Liver (tissue), 9 donors: Measurements from ENCODE around the genes TSPAN7, ATP6AP2 and MED14.

DNA sequence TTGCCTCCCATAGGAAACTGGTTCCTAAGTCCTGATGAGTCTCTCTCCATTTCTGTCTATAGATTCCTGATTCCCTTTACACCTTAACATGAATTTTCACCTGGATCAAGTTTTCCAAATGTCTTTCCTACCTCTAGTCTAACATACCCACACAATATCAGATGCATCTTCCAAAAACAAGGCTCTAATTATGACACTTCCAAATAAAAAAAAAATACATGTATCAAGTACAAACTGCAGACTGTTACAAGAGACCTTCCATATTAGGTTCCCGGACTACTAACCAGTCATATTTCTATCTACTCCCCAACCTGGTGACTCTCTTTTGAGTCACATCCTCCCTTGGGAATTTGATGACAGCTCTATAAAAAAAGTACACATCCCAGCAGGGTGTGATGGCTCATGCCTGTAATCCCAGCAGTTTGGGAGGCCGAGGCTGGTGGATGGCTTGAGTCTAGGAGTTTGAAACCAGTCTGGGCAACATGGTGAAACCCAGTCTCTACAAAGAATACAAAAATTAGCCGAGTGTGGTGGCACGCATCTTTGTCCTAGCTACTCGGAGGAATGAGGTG lies 14.9 kb downstream of the RPGR start:
- PRO-cap, 5 experiments, result no peak in any of the 5 experiments
- RAMPAGE, long total RNA, 2 experiments, result no peak in any of the 2 experiments
- RRBS, result no CpG with 5 or more reads among the region's 5 CpGs

- PRO-cap, 5 experiments, result peak in 5 of 5 experiments; most common plus-strand start chrX:38561544 (in 3); most common minus-strand start chrX:38561289 (in 3)
- RAMPAGE, long total RNA, 2 experiments, result start-site peak on the plus strand in 2 of 2 experiments, at chrX:38561480-38561555 at its widest, 73 to 287 reads per replicate
- RRBS, result 33% methylated on average over 9 of the region's 103 CpGs
Observed at GRCh38 chrX:38561103-38562278, at the start of gene TSPAN7. Gene TSPAN7 (plus strand): TSS chrX:38561542.

GRCh38 chrX:39226401-39226893 lies 425.2 kb downstream of the MID1IP1 start:
- PRO-cap, 5 experiments, result no peak in any of the 5 experiments
- RAMPAGE, long total RNA, 2 experiments, result no peak in any of the 2 experiments
- RRBS, result no CpG with 5 or more reads among the region's 6 CpGs

DNA sequence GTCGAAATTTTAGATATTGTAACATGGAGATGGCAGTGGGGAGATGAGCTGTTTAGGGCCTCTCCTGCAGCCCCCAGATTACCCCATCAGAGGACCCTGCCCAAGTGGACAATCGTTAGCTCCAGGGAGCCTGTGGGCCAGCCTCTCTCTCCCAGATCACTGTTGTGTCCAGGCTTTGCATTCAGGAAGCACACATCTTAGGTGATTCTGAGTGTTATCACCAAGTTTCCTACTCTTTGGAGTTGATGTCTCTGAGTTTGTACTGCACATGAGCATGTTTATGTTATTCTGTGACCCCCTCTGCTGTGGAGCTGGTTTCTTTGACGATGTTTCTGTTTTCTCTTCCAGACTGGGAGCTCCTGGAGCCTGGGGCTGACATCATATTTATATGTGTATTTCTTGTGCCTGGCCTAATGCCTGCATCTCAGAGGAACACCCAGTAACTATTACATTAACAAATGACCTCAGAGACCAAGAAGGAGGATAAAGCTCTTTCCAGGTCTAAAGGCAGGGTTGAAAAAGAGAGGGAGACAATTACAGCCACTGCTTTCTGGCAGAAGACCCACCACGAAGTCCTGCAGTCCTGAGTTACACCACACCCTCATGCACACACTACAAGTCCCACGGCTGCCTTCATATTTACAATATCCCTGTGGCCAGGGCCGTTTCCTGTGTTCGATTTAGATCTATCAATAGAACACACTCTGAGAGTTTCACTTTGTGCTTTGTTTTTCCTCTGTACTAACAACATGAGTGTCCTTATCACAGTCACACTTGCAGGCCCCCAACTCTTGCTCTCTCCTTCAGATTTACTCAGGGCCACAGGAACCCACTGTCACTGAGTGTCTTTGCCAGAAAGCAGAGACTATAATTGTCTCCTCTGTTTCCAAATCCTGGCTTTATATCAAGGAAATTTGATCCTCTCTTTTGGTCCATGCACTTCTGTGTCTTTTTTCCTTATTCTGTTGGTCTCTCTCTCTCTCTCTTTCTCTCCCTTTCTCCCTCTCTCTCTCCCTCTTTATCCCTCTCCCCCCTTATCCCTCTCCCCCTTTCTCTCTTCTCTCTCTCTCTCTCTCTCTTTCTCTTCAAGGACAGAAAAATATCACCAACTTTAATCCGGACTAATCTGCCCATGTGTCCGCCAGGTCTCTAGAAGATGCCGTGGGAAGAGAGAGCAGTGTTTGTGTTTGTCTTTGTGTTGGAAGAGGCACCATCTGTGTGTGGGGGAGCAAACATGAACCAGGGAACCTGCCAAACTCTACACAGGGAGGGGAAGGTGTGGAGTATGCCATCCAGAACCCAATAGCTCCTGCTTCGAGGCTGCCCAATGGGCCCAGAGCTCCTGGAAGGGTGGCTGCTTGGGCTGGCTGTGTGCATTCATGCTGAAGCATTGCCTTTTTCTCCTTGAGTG lies 535.6 kb downstream of the MID1IP1 start:
- PRO-cap, 5 experiments, result no peak in any of the 5 experiments
- RAMPAGE, long total RNA, 2 experiments, result no peak in any of the 2 experiments
- RRBS, result no CpG with 5 or more reads among the region's 11 CpGs

DNA sequence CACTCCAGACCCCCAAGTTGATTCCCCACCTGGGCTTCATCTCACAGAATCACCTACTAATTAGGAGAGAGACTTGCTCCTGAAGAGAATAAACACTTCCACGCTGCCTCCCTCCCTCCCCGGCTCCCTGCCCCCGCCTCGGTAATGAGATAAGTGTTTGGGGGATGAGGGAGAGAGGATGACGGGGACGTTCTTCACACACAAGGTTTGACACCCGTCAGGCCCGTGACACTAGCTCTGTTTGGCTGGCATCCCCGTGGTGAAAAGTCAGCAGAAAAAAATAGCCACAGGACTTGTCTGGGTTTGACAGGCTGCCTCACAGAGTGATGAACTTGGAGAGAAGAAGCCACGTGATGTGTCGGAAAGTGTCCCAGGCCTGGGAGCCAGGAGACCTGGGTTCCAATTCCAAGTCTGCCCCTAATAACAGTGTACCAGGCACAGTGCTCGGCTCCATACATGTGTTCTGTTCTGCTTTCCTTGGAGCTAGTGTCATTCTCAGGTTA lies 578.1 kb downstream of the BCOR start:
- PRO-cap, 5 experiments, result no peak in any of the 5 experiments
- RAMPAGE, long total RNA, 2 experiments, result no peak in any of the 2 experiments
- RRBS, result no CpG with 5 or more reads among the region's 12 CpGs

GRCh38 chrX:40058927-40059244 lies 38.9 kb downstream of the BCOR start:
- PRO-cap, 5 experiments, result peak in 1 of 5 experiments; most common plus-strand start chrX:40058991 (in 1)
- RAMPAGE, long total RNA, 2 experiments, result no peak in any of the 2 experiments
- RRBS, result no CpG with 5 or more reads among the region's 9 CpGs

GRCh38 chrX:40077786-40078499 lies 19.8 kb downstream of the BCOR start:
- PRO-cap, 5 experiments, result no peak in any of the 5 experiments
- RAMPAGE, long total RNA, 2 experiments, result no peak in any of the 2 experiments
- RRBS, result no CpG with 5 or more reads among the region's 17 CpGs

GRCh38 chrX:40434751-40435416 lies 145.9 kb upstream of the ATP6AP2 start:
- PRO-cap, 5 experiments, result no peak in any of the 5 experiments
- RAMPAGE, long total RNA, 2 experiments, result no peak in any of the 2 experiments
- RRBS, result no CpG with 5 or more reads among the region's 20 CpGs

DNA sequence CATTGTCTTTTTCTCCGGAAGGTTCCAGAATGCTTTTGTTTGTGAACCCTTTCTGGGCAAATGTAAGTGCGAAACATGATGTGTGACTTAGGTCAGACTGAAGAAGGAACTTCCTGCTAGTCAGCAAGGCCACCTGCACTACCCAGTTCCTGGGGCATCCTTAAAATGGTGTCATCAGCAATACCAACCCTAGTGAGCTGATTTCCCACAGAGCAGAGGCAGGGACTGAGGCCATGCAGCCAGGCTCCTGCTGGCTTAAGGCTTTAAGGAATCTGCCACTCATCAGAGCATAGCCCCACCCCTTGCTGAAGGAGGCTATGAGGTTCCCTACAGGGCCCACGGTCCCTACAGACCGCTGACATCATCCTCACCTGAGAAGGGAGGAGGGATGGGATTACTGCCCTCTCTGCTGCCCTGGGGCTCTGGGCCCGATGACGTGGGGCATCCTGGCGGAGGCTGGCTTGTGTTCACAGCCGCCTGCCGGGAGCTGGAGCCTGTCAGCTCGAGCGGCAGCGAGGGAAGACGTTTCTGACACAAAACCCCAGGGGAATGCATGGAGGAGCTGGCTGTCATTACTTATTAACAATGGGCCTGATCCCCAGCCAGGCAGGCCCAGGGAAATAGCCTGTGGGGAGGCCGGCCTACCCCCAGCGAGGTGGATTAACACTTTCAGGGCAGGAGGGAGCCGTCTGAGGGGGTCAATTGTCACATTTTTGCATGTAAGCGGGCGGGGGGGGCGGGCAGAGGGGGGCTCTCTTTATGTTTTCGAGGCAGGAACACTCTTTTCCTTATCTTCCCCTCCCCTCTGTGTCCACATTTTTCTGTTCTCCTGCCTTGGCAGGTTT lies 106.6 kb upstream of the ATP6AP2 start:
- PRO-cap, 5 experiments, result no peak in any of the 5 experiments
- RAMPAGE, long total RNA, 2 experiments, result no peak in any of the 2 experiments
- RRBS, result no CpG with 5 or more reads among the region's 20 CpGs

DNA sequence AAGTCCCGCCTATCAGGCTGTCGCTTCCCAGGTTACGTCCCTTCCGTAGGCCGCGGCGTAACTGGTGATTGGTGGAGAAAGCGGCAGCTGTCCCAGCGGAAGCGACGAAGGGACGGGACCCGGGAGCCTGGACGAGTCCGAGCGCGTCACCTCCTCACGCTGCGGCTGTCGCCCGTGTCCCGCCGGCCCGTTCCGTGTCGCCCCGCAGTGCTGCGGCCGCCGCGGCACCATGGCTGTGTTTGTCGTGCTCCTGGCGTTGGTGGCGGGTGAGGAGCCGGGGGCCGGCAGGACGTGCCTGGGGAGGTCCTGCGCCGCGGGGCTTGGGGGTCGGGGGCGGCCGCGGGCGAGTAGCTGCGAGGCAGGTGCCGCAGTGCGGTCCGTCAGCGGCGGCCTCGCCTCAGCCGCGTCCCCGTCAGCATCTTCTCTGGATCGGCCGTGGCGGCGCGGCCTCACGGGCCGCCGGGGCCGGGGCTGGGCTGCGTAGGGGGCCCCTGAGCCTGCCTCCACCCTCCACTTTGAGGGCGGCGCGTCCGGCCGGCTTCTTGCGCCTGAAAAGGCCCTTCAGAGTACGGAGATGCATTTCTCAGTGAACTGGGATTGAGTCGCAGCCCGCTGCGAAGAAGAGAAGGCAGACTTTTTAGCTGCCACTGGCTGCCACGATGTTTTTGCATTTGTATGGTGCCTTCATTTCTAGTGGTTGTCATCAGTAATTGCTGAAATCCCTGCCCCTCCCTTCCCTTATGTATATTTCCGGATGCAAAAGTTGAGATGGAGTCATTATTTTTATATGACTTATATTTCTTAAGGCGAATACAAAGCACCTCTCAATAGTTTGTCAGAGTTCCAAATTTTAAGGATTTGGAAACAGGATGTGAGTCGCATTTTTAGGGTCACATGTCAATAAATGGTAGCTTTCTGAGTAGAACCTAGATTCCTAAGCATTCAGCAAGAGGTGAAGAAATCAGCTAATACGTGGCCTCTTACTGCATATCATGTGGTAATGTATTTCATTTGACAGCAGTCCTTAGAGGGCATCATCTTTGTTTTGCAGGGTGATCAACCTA lies at the start of gene ATP6AP2:
ATP6AP2 (plus strand) TSS at position 134 of the 1,064 bp plus-strand sequence.
- PRO-cap, 5 experiments, result peak in 5 of 5 experiments; most common plus-strand start position 134 of the sequence (in 5)
- RAMPAGE, long total RNA, 2 experiments, result start-site peak on the plus strand in 2 of 2 experiments, centred at positions 134 to 148 of the sequence, 303 to 1,270 reads per replicate
- RRBS, result 18% methylated on average over 25 of the region's 80 CpGs

DNA sequence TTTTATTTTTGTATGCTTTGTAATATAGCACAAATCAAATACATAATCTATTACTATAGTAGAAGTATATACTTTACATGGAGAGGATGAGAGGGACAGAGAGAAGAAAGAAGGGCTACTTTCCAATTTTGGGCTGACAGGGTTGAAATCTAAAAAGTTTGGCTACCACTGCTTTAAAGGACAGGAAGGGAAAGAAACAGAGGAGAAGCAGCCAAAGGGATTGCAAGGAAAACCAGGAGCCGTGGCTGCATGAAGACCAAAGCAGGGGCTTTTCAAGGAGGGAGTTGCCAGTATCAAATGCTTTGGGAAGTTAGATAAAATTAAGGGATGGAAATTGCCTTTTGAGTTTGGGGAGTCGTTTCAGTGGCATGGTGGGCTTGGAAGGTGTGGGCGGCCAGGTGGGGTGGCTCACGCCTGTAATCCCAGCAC lies 4.4 kb downstream of the ATP6AP2 start:
- PRO-cap, 5 experiments, result no peak in any of the 5 experiments
- RAMPAGE, long total RNA, 2 experiments, result no peak in any of the 2 experiments
- RRBS, result no CpG with 5 or more reads among the region's 4 CpGs

GRCh38 chrX:40687115-40688131 lies 40.1 kb upstream of the CXorf38 start:
- PRO-cap, 5 experiments, result no peak in any of the 5 experiments
- RAMPAGE, long total RNA, 2 experiments, result no peak in any of the 2 experiments
- RRBS, result no CpG with 5 or more reads among the region's 12 CpGs

GRCh38 chrX:40735334-40736341 lies at the start of gene MED14:
Gene MED14 (minus strand): TSS chrX:40735542.
- PRO-cap, 5 experiments, result peak in 5 of 5 experiments; most common plus-strand start chrX:40736254 (in 3); most common minus-strand start chrX:40735877 (in 5)
- RAMPAGE, long total RNA, 2 experiments, result start-site peak on the plus strand in 1 of 2 experiments, at chrX:40735620-40735690 at its widest, 12 reads per replicate; start-site peak on the minus strand in 1 of 2 experiments, at chrX:40735871-40735924 at its widest, 195 reads per replicate
- RRBS, result 4% methylated on average over 28 of the region's 99 CpGs

DNA sequence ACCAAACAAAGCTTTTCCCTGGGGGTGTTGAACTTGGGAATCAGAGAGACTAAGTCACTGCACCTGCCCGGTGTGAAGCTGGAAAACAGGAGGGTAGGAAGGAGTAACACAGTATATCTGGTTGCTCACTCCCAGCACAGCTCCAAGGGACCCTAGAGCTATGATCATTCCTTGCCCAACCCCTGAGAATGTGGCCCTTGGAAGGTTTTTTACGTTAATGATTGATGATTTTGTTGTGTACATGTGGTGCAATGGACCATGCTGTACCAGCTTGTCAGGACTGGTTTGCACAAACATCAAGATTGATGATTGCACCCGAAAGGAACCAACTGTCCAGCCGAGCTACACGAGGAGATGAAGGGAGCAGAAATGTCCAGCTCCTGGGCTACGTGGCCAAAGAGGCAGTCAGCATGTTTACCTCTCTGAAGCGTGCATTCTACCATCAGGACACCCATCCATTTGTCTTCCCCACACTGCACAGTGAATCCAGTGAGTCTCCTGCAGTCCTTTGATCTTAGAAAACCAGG lies 83.2 kb upstream of the USP9X start:
- PRO-cap, 5 experiments, result peak in 4 of 5 experiments; most common plus-strand start position 328 of the sequence (in 2); most common minus-strand start position 173 of the sequence (in 4)
- RAMPAGE, long total RNA, 2 experiments, result no peak in any of the 2 experiments
- RRBS, result no CpG with 5 or more reads among the region's 7 CpGs

- PRO-cap, 5 experiments, result peak in 5 of 5 experiments; most common plus-strand start chrX:41046132 (in 2); most common minus-strand start chrX:41045991 (in 1)
- RAMPAGE, long total RNA, 2 experiments, result no peak in any of the 2 experiments
- RRBS, result no CpG with 5 or more reads among the region's 8 CpGs
Observed at GRCh38 chrX:41045816-41046634, 39.2 kb upstream of the USP9X start.

- PRO-cap, 5 experiments, result no peak in any of the 5 experiments
- RAMPAGE, long total RNA, 2 experiments, result no peak in any of the 2 experiments
- RRBS, result no CpG with 5 or more reads among the region's 5 CpGs
Observed at GRCh38 chrX:41210037-41210916, 123.7 kb upstream of the DDX3X start.

- PRO-cap, 5 experiments, result no peak in any of the 5 experiments
- RAMPAGE, long total RNA, 2 experiments, result no peak in any of the 2 experiments
- RRBS, result no CpG with 5 or more reads among the region's 9 CpGs
Observed at GRCh38 chrX:41302281-41302812, 31.6 kb upstream of the DDX3X start.

GRCh38 chrX:41351057-41351810 lies 17.3 kb downstream of the DDX3X start:
- PRO-cap, 5 experiments, result no peak in any of the 5 experiments
- RAMPAGE, long total RNA, 2 experiments, result no peak in any of the 2 experiments
- RRBS, result no CpG with 5 or more reads among the region's 3 CpGs

DNA sequence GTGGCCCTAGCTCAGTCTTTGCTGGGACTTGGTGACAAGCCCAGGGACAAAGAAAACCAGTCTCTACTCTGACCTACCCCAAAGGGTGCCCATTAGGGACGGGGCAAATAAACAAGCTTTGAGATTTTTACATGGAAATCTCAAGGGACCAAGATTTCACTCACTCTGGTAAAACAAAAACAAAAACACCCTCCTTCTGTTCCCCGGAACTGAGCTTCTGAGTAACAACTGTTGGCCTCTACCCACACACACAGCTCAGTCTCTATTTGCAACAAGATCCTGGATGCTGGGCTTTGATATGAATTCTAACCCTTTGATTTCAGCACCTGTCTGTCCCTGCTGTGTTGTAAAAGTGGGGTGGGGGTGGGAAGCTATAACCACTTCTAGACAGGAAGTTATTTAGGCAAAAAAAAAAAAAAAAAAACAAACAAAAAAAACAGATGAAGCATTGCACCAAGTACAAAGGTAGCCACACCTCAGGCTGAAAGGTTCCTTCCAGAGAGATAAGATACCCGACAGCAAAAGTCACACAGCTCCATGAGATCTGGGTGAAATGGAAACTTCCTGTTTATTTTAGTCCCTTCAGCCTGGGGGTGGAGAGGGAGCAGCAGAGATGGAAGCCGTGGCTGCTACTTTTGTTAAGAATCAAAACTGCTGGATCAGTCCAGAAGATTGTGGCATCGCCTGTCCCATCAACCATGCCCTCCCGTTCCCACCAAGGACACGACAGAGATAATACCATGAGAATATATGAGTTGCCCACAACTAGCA lies 49.2 kb downstream of the DDX3X start:
- PRO-cap, 5 experiments, result peak in 1 of 5 experiments; most common plus-strand start position 489 of the sequence (in 1); most common minus-strand start position 219 of the sequence (in 1)
- RAMPAGE, long total RNA, 2 experiments, result no peak in any of the 2 experiments
- RRBS, result no CpG with 5 or more reads among the region's 7 CpGs

GRCh38 chrX:41391588-41392055 lies 55.5 kb upstream of the NYX start:
- PRO-cap, 5 experiments, result no peak in any of the 5 experiments
- RAMPAGE, long total RNA, 2 experiments, result no peak in any of the 2 experiments
- RRBS, result no CpG with 5 or more reads among the region's 9 CpGs